Heart right ventricle (tissue), 2 donors: ENCODE results near the genes DEUP1 and C11orf97.

DNA sequence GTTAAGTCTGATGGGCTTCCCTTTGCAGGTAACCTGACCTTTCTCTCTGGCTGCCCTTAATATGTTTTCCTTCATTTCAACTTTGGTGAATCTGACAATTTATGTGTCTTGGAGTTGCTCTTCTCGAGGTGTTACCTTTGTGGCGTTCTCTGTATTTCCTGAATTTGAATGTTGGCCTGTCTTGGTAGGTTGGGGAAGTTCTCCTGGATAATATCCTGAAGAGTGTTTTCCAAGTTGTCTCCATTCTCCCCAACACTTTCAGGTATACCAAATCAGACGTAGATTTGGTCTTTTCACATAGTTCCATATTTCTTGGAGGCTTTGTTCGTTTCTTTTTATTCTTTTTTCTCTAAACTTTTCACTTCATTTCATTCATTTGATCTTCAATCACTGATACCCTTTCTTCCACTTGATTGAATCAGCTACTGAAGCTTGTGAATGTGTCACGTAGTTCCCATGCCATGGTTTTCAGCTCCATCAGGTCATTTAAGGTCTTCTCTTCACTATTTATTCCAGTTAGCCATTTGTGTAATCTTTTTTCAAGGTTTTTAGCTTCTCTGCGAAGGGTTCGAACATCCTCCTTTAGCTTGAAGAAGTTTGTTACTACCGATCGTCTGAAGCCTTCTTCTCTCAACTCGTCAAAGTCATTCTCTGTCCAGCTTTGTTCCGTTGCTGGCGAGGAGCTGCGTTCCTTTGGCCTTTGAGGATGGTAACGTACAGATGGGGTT is 20.8 kb downstream of the SLC36A4 start:
- PRO-cap, 2 experiments, result no peak in any of the 2 experiments

GRCh38 chr11:93330242-93331092 is at the start of gene DEUP1:
Gene DEUP1, plus strand, starts transcription at chr11:93330742.
- PRO-cap, 2 experiments, result no peak in any of the 2 experiments

DNA sequence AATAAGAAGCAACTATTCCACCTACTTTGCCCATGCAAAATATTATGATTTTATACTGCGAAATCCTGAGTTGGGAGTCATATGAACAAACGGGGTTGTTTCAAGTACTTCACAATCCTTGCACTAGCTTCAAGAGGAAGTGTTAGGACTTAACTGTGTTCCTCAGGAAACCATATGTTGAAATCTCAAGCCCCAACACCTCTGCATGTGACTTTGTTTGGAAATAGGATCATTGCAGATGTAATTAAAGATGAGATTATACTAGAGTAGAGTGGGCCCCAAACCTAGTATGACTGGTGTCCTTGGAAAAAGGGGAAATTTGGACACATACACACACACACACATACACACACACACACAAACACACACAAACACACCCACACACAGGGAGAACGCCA is 6.5 kb upstream of the CEP295 start:
- PRO-cap, 2 experiments, result no peak in any of the 2 experiments

GRCh38 chr11:93736704-93737309 is 4.5 kb downstream of the TAF1D start:
- PRO-cap, 2 experiments, result no peak in any of the 2 experiments

- PRO-cap, 2 experiments, result no peak in any of the 2 experiments
These were observed 616 bp downstream of the VSTM5 start for GRCh38 chr11:93849672-93850331.

GRCh38 chr11:94118980-94119280 is 9.7 kb upstream of the PANX1 start:
- PRO-cap, 2 experiments, result peak in 1 of 2 experiments; most common plus-strand start chr11:94119154 (in 1)

GRCh38 chr11:94129654-94129795 is 884 bp downstream of the PANX1 start:
- PRO-cap, 2 experiments, result no peak in any of the 2 experiments

- PRO-cap, 2 experiments, result no peak in any of the 2 experiments
These were observed 34.4 kb downstream of the MRE11 start for GRCh38 chr11:94459173-94459676.

DNA sequence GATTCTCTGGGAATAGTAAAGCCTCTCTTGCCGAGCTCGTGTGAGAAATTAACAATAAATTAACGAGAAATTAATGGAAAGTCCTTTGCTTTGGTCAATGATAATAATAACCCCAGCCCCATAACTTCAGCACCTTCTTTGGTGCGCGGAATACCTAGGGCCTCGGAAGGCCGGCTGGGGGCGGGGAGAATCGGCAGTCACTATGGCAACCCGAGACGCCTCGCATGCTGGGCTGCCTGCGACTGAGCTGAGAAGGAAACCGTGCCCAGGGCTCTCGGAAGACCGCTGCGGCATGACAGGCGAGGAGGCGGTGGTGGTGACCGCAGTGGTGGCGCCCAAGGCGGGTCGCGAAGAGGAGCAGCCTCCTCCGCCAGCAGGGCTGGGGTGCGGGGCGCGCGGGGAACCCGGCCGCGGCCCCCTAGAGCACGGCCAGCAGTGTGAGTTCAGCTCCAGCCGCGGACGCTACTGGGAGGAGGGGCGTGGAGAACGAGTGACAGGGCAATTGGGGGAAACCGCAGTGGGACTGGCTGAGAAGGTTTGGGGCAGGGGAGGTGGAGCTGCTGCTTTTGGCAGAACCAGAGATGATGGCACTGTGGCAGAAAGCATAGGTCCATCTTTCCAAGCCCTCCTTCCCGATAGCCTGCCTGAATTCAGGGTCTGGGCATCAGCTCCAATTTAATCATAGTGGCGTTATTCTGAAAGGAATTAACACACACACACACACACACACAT is at the start of gene C11orf97:
TSS of gene C11orf97 (plus strand) at position 225 of the 732 bp plus-strand sequence.
- PRO-cap, 2 experiments, result no peak in any of the 2 experiments

DNA sequence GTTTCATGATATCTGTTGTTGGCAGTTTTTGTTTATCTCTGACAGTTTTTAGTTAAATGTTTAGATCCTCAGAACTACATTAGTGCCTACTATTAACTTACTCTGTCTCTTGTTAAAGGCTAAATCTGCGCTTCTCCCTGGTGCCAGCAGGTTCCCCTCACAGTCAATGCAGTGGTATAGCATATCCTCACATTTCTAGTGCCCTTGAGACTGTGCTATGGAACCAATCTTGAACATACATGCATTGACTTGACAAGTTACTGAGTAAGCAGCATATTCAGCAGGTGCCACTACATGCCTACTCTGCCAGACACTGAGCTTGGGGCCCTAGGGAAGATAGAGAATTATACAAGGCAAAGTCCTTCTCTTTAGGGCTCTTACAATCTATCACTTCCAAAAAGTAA is 3.1 kb downstream of the FUT4 start:
- PRO-cap, 2 experiments, result no peak in any of the 2 experiments

DNA sequence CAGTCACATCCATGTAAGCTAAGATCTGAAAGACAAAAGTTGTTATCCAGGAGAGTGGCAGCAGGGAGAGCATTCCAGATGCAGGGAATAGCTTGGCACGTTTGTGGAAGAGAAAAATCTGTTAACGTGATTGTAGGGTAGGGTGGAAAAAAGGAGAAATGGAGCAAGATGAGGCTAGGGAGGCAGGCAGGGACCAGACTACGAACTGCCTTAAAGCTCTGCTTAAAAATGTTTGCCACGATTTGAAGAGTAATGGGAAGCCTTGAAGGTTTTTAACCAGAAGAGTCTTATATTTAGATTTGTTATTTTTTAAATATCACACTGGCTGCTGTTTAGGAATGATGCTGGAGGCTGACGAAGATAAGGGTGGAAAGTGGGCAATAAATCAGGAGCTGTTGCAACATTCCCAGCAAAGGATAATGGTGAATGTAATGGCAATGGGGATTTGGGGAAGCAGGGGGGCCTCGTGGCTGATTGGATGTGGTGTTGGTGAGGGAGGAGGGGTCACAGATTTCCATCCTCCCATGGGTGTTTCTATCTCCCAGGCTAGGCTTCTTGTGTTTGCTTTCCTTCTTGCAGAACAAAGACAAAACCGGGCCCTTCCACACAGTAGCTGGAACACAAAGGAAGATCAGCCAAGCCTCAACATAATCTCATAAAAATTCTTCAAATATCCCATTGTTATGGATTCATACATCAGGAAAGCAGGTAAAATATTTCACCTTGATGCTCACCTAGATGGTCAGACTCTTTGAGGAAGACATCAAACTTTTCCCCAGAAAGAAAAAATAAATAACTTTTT is 80.7 kb downstream of the PIWIL4 start:
- PRO-cap, 2 experiments, result peak in 2 of 2 experiments; most common plus-strand start position 578 of the sequence (in 1)

GRCh38 chr11:94795828-94796292 is 27.7 kb downstream of the AMOTL1 start:
- PRO-cap, 2 experiments, result no peak in any of the 2 experiments

GRCh38 chr11:94810233-94810782 is 42.2 kb downstream of the AMOTL1 start:
- PRO-cap, 2 experiments, result no peak in any of the 2 experiments

GRCh38 chr11:95037300-95037712 is 12.2 kb downstream of the KDM4E start:
- PRO-cap, 2 experiments, result no peak in any of the 2 experiments

DNA sequence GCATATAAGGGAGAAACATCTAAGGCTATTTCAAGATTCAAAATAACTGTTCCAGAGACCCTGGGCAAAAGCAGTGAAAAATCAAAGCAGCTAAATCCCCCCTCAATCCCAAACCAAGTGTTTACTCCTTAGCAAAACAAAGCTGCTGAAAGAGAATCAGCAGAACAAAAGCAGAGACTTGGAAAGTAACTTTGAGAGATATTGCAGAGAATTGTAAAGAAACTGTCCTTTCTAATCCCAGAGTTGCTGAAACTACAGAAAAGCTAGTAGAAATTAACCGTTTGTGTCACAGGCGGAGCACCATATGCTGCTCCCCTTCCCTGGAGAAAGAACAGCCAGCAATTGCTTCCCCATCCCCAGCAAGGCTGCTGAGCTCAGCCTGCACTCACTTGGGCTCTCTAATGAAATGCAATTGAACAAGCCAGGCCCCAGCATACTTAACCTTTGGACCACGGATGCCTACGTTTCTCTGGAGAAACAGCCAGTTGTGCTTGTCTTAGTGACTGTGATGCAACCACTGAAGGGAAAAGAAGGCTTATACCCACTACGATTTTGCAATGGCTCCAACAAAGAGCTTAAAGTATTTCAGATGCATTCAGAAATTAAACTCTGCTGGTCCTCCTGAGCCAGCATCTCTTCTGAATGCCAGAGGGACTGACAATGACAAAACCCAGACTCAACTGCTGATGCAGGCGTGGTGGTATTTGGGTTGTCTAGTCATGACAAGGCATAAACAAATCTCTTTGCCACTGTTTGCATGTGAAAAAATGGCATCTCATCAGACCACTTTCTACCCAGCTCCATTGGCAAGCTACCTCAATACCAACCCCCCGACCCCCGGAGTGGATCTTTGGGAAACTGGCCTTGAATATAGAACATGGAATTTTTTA is 51.3 kb upstream of the SESN3 start:
- PRO-cap, 2 experiments, result no peak in any of the 2 experiments

DNA sequence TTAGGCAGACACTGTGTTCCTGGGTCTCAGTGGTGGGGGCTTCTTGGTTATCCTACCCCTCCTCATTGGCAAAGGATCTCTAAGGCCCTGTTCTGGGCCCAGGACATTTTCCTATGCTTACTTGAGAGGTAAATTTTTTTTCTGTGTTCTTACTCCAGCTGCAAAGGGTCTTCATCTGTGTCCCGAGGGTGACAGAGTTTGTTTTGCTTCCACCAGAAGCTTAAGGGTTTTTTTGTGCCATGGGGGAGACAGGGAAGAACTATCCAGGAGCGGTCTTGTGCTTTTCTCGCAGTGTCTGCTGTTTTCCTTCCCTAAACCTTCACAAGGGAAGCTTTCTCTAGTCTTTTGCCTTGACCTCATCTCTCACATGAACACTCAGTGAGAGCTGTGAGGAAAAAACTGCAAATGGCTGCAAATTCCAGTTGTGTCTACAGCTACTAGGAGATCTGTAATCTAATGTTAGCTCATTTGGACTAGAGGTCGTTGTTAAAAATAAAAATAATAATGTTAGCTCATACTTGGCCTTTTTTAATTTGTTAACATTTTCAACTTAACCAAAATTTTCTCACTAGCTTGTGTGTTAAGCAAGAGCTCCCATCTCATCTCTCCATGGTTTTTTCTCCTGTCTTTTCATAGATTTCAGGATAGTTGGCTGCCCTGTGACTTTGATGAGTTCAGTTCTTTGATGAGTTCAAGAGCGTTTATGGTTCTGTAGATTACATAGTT is 264.7 kb upstream of the SESN3 start:
- PRO-cap, 2 experiments, result no peak in any of the 2 experiments

DNA sequence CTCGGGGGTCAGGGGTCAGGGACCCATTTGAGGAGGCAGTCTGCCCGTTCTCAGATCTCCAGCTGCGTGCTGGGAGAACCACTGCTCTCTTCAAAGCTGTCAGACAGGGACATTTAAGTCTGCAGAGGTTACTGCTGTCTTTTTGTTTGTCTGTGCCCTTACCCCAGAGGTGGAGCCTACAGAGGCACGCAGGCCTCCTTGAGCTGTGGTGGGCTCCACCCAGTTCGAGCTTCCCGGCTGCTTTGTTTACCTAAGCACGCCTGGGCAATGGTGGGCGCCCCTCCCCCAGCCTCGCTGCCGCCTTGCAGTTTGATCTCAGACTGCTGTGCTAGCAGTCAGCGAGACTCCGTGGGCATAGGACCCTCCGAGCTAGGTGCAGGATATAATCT is 158.0 kb downstream of the FAM76B start:
- PRO-cap, 2 experiments, result no peak in any of the 2 experiments

DNA sequence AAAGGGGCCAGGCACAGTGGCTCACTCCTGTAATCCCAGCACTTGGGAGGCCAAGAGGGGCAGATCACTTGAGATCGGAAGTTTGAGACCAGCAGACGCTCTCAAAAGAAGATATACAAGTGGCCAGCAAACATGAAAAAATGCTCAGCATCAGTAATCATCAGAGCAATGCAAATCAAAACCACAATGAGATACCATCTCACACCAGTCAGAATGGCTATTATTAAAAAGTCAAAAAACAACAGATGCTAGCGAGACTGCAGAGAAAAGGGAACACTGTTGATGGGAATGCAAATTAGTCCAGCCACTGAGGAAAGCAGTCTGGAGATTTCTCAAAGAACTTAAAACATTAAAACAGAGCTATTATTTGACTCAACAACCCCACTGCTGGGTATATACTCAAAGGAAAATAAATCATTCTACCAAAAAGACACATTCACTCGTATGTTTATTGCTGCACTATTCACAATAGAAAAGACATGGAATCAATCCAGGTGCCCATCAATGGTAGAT is 96.6 kb downstream of the FAM76B start:
- PRO-cap, 2 experiments, result no peak in any of the 2 experiments

DNA sequence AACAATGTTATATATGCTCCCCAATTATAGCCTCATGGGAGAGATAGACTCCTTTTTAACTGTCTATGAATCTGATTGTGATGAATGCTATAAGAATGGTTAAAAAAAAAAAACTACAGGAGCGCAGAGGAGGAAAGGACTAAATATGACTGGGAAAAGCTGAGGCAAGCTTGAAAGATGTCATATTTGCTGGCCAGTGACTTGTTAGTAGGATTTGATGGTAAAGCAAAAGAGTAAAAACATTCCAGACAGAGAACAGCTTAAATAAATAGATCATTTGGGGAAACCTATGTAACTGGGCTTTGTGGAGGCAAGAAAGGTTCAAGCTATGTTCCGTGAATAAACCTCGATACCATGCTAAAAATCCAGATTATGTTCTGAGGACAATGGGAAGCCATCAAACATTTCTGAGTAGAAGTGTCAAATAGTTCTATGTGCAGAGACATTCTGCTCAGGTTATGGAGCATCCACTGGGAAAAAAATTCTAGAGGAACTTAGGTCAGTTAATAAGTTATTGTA is 24.3 kb downstream of the MTMR2 start:
- PRO-cap, 2 experiments, result no peak in any of the 2 experiments

GRCh38 chr11:95924803-95925675 is 1.1 kb upstream of the MTMR2 start:
- PRO-cap, 2 experiments, result no peak in any of the 2 experiments